Type B pancreatic cell (in vitro differentiated cells): Measurements from ENCODE around the gene ST6GALNAC6.

- PRO-cap: no peak
Measured at GRCh38 chr9:126523465-126524168, 90.1 kb upstream of the LMX1B start.

DNA sequence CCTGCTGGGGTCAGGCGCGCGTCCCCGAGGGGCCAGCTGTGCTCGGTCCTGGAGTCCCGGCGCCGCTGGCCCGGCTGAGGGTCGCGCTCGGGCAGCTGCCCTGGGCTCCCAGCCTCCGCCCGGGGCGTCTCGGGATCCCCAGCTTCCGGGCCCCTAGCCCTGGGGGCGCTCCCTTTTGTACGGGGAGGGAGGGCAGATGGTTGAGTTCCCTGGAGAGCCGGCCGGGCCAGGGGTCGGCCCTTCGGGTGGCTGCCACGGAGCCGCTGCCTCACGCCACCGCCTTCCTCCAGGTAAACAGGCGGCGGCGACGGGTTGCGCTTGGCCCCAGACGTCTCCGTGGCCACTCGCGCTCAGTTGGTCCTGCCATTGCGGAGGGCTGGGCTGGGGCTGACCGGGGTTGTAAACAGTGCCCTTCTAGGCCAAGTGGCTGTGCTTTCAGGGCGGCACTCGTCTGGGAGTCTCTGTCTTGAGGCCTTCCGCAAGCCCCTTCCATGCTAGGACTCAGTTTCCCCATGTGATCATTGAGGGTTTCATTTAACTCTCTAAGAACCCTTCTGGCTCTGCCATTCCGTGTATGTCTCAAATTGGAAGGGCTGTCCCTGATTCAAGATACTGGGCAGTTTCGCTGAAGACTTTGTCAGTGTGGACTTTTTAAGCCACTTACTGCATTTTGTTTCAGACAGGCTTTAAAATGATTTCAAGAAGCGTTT lies 663 bp downstream of the ZBTB34 start:
- PRO-cap: bidirectional peak, plus-strand start at position 327 of the sequence, minus-strand start at position 292 of the sequence

- PRO-cap: no peak
Measured at GRCh38 chr9:127123329-127124016, 1.0 kb upstream of the ANGPTL2 start.

- PRO-cap: no peak
Measured at GRCh38 chr9:127135945-127136144, 13.4 kb upstream of the ANGPTL2 start.

GRCh38 chr9:127166681-127167402 lies 44.4 kb upstream of the ANGPTL2 start:
- PRO-cap: no peak

DNA sequence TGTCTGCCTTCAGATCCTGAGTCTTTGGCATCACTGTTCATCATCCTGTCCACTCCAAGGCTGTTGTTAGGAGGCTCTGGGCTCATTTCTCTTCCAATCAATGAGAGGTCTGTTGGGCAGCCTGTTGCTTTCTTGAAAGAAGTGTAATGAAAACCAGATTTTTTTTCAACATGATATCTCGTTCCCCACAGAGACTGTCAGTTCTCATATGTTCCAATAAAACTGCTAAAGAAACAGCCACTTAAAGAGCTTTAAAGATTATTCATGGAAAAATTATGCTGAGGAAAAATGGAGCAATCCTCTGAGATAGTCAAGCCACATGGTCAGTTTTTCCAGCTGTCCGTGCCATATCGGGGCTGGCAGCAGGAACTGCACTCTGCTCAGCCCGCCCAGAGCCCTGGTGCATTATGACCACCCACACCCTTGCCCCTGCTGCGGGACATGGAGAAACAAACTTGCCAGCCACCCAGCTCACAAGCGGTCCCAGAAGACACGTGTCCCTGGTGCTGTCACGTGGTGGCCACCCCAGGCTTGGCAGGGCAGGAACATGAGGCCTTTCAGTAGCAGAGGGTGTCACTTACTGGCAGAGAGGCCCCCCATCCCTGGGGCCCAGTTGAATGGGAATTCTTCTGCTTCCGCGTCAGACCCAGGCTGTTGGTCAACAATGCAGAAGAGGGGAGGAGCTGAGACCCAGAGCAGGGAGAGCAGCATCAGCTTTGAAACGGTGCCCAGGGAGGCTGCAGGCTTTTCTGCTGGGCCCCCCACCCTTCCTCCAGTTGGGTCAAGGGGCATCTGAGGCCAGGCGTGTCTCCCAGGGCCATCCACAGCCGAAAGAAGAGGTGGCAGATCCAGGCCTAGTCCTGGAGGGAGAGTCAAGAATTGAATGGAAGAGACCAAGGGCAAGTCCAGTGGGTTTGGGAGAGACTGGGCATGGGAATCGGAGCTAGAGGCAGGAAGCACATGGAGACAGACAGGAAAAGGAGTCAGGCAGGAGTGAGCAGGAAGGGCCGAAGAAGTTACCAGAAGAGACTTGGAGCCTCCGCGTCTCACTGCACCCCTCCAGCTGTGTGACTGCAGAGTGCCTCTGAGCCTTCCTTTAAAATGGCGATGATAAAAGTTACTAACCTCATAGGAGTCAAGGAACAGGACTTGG lies 64.0 kb upstream of the ANGPTL2 start:
- PRO-cap: no peak

DNA sequence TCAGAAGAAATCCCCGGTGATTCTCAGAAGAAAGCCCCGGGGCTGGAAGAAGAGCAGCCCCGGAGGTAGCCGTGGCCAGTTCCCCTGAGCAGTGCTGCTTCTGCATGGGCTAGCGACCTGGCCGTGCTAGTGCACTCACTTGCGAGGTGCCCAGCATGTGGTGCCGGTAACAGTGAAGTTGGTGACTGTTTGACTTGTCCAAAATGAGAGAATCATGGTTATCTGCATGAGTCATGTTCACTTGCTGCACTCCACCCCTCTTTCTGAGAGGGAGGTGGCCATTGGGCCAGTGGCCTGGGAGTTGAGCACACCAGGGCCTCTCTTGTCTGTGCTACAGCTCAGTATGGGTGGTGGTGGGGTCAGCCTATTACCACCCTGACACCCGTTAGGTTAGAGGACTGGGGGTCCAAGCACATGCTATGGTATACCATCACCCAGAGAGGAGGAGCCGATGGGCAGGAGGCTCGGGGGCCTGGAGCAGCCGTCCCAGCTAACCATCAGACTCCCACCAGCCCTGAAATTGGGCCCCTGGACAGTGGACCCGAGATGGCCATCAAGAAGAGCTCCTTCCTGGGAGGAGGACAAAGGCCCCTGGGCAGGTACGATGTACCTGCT lies 55.3 kb upstream of the GARNL3 start:
- PRO-cap: no peak

- PRO-cap: no peak
Measured at GRCh38 chr9:127263688-127264084, 888 bp upstream of the GARNL3 start.

DNA sequence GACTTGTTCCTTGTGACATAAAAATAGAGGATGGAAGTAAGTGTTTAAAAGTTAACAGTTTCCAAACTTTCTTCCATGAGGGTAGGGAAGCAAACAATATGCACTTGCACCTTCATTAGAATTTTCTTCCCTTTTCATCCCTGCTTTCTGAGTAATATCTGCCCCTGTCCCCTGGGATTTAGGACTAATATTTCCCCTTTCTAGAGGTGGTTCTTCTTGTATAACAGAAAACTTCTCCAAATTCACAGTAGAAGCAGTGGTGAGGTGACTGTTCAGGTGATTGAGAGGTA lies 60.0 kb upstream of the SLC2A8 start:
- PRO-cap: no peak

- PRO-cap: no peak
Measured at GRCh38 chr9:127448538-127448881, 2.7 kb downstream of the RPL12 start.

GRCh38 chr9:127521336-127521729 lies 47.5 kb downstream of the NIBAN2 start:
- PRO-cap: no peak

DNA sequence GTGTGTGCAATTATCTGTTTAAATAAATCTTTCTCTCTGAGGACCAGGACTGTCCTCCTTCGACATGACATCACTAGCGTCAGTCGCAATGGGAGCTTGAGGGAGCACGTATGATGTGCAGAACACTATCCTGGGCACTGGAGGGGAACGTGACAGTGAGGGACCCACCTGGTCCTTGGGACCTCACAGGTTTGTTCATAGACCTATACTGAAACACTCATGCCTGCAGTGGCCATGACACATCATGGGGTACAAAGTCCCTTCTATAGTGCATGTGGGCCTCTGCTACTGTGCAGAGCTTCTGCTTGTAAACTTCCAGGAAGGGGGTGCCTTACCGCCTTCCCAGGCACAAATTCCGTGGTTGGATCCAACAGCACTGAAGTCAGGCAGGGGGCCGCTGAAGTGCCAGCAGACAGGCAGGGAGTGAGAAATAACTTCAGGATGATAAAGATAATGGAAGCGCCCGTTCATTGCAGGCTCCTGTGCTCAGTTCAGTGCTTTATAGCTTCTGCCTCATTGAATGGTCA lies 7.2 kb upstream of the NIBAN2 start:
- PRO-cap: no peak

GRCh38 chr9:127661328-127661902 lies 45.4 kb upstream of the CFAP157 start:
- PRO-cap: no peak

DNA sequence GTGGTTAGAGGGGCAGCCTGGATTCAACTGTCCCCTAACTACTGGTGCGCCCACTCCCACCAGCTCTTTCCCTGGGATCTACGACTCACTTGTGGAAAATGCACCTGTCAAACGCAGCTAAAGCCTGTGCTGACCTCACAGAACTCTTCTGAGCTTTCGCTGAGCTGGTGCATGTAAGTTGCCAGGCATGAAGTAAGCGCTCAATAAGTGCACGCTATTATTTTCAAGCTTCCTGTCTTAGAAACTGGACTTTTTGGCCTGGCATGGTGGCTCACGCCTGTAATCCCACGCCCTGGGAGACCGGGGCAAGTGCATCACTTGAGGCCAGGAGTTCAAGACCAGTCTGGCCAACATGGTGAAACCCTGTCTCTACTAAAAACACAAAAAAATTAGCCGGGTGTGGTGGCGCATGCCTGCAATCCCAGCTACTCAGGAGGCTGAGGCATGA lies 20.7 kb upstream of the TOR2A start:
- PRO-cap: no peak

DNA sequence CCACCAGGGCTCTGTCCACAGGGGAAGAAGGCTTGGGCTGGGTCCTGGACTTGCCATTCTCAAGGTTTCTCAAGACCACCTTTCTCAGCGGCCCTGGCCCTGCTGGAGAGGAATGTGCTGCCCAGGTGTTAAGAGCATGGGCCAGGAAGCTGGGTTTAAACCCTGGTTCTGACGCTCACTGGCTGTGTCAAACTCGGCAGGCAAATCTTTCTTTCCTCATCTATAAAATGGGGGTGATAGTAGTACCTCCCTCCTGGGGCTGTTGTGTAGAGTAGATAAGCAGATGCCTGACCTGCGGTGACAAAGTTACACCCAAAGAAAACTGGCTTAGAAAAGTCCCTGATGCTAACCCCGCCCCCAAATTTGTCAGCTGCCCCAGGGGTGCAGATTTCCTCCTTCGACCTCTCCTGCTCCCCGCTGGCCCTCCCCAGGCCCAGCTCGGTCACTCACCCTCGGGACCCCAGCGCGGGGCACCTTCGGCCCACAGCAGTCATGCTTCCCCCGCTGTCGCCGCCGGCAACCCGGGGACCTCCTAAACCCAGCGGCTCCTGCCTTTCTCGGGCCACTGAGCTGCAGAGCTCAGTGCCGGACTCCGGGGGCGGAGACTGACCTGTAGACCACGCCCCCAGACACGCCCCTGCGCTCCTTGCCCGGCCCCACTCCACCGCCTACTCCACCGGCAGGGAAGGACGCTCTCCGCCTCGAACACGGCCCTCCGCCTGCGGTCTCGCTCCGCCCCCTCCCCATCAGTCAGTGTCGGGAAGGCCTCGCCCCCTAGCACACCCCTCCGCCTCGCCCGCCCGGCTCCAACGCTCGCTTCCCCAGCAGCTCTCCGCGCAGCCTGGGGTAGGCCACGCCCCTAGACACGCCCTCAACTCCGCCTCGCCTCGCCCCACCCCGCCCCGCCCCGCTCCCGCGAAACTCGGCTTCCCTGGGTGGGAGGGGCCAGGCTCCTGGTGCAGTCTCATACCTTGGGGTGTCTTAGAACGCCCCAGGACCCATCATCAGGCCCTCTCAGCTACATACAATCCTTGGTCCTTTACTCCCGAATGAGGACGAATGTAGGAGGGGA lies 7.4 kb downstream of the SH2D3C start:
- PRO-cap: no peak

DNA sequence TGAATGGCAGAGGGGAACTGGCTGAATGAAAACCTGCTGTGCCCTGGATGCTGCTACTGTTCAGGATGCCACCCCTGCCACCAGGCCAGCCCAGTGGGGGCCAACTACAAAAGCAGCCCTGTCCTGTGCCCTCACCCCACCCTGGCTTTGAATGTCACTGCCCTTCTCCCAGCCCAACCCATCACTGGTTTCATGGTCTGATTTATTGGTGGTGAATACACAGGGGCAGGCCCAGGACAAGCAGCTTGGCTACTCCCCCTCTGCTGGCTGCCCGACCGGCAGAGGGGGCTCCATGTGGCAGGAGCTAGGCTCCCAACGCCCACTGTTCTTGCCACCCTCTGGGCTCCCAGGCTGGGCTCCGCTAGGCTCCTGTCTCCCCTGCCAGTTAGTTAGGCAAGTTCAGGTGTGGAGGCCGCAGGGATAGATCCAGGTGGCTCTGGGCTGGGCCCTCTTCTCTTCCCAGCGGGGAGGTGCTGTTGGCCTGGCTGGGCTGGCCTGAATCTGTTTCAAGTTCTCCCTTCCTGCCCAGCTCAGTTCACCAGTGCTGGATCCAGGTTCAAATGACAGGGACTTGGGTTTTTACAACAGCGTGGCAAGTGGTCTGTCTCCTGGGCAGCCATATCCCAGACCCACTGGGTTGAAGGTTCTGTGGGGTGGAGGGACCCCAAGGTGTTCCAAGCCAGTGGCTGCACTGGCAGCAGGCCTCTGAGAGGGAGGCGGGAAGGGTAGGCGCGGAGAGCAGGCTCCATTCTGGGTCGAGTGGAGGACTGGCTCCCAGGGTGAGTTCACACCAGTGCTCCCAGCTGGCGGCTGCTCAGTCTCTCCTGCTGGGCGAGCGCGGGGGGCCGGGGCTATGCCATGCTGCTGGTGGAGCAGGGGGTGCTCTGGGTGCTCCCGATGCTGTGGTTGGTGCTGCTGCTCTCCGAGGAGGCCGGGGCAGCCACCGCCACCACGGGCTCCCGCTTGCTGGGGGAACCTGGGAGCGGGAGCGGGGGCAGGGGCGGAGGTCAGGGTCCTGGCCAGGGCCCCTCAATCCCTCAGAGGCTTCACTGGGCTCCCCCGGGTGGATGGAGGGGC lies 12.5 kb downstream of the FPGS start:
- PRO-cap: no peak

- PRO-cap: no peak
Measured at GRCh38 chr9:127859980-127860741, 5.7 kb upstream of the ENG start.

GRCh38 chr9:127899507-127900063 lies at the start of gene ST6GALNAC6:
Gene ST6GALNAC6, minus strand, starts transcription at chr9:127899603.
- PRO-cap: bidirectional peak, plus-strand start at chr9:127899725, minus-strand start at chr9:127899603

DNA sequence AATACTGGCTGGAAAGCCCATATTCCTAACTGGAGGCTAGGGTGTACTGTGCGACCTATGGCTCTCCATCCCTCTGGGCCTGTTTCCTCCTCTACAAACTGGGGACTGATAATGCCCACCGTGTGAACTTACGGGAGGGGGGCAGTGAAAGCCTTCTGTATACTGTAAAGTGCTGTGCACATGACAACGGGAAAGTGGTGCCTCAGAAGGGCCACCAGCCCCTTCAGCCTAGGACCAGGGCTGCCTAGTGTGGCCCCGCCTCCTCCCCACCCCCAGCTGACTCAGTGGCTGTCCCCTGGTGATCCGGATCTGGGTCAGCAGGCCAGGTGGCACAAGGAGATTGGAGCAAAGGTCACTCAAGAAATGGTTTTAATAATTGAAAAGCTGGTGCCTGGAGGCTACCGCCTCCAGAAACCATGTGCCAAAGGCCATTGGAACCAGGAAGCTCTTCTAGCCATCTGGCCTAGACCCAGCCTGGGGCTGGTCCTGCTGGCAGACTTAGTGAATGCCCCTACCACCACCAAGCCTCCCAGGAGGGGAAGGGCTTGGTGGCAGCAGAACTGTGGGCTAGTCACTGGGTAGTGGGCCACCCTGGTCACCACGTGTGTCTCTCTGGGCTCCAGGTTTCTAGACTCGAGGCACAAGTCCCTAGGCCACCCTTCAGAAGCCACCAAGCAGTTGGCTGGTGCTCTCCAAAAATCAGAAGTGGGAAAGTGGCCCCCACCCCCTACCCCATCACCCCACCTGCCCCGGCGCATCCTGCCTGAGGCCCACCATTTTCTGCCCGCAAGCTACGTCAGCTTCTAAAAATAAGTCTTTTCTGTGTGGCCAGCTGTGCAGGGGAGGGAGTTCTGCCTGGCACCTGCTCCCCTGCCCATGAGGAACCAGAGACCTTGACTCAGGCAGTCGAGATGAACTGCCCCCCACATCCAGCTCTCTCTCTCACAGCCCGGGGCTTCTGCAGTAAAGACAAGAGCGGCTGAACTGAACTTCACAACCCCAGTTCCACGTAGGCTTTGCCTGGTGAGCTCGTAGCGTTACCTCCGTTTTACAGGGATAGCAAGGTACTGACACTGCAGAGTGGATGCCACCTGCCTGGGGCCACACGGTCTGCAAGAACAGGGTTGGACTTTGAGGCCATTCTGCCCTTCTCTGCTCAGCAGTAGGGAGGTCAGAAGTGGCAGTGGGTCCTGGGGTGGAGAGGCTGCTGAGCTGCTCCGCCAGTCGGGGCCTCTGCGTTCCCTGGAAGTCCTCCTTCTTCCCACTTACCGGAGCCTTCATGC lies 1.3 kb downstream of the ST6GALNAC4 start:
- PRO-cap: no peak

- PRO-cap: no peak
Measured at GRCh38 chr9:127982719-127983375, 2.1 kb upstream of the EEIG1 start.